Neural progenitor cell (in vitro differentiated cells): ENCODE results near the genes HSPG2, CELA3B and TCEA3.

- RAMPAGE, long total RNA, result no peak
Observed at GRCh38 chr1:21931596-21932035, 5.5 kb downstream of the HSPG2 start.

GRCh38 chr1:21937003-21938054 lies at the start of gene HSPG2:
HSPG2 (minus strand) TSS chr1:21937310.
- RAMPAGE, long total RNA, result no peak

- RAMPAGE, long total RNA, result no peak
Observed at GRCh38 chr1:21976585-21977322, at the start of gene CELA3B. CELA3B (plus strand) TSS chr1:21977022.

- RAMPAGE, long total RNA, result no peak
Observed at GRCh38 chr1:22018965-22019603, 17.6 kb downstream of the CELA3A start.

GRCh38 chr1:22024450-22024731 lies 22.9 kb downstream of the CELA3A start:
- RAMPAGE, long total RNA, result no peak

- RAMPAGE, long total RNA, result no peak
Observed at GRCh38 chr1:22076610-22077259, 24.2 kb downstream of the CDC42 start.

DNA sequence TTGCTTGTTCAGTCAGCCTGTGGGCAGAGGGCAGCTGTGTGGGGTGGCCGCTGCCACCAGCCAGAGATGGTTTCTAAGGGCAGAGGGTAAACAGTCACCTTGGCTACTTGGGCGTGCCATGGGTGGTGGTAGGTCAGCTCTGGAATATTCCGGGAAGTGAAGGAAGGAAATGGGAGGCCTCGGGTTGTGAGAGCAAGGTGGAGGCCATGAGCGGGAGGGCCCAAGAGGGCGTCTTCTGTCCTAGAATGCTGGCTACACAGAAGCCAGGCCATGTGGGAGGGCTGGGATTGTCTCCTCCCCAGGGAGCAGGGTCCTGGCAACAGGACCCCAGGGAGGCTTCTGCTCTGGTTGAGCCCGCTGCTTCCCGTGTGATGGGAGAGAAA lies 20.7 kb upstream of the WNT4 start:
- RAMPAGE, long total RNA, result no peak

DNA sequence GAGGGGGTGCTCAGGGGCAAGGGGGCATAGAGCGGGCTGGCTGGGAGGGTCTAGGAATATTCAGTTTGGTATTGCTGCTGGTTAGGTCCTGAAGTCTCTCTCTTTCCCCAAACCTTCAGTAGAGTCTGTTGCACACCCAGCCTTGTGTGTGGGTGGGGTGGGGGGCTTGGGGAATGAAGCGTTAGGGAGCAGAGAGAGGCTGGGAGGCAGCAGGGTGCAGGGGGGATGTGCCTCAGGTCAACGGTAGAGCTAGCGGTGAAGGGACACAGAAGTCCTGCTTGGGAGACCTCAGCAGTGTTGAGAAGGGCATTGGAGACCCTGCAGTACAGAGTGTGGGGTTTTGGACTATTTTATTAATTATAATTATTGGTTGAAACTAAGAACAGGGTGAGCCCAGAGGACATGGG lies 33.7 kb upstream of the WNT4 start:
- RAMPAGE, long total RNA, result no peak

DNA sequence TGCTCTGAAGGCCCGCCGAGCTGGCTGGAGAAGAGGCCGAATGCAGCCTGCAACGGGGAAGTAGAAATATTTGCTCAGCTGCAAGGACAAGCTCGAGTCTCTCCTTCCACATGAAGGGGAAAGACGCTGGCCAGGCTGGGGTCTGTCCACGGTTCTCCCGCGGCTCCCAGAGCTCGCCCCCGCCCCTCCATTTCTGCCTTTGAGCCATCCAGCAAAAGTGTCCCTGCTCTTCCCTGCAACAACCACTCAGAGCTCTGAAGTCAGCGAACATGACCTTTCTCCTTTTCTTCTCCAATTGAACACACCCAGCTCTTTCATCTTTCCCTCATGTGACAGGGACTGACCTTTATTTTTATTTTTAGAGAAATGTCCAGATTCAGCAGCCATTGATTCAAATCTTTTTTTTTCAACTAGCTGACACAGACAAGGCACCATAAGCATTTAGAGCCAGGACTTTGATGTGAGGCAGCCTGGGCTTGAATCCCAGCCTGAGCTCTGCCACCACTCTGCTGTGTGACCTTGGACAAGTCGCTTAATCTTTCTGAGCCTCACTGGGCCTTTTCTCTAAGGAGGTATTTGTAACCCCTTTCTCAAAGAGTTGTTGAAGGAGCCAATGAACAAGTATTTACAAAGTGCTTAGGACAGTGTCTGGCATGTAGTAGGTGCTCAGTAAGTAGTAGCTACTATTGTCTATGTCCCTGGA lies 149.3 kb upstream of the WNT4 start:
- RAMPAGE, long total RNA, result no peak

DNA sequence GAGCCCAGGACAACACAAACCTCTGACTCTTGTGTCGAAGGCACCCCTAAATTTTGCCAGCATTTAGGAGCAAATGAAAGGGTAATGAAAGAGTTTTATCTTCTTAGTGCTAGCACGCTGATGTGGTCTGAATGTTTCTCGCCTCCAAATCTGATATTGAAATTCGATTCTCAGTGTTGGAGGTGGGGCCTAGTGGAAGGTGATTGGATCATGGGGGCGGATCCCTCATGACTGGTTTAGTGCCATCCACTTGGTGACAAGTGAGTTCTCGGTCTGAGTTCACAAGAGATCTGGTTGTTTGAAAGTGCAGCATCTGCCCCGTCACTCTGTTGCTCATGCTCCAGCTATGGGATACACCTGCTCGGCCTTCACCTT lies 75.2 kb upstream of the ZBTB40 start:
- RAMPAGE, long total RNA, result no peak

DNA sequence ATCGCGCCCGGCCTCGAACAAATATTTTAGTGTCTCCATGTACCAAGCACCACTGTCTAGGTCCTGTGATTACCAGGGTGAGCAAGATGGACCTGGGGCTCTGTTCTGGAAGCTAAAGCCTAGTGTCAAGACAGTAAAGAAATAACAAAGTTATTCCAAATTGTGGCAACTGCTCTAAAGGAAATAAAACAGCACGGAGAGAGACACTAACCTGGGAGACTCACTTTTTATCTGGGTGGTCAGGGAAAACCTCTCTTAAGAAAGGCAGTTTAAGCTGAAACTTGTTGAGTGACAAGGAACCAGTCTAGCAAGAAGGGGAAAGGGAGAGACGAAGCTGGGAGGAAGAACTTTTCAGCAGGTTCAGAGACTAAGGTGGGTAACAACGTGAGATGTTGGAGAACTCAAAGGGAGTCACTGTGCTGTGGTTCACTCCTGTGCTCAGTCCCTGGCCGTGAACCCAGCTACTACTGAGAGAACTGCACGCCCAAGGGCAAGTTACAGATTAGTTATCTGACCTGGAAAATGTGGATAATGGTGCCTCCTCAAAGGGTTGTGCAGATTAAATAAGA lies 2.7 kb downstream of the ZBTB40 start:
- RAMPAGE, long total RNA, result no peak

GRCh38 chr1:22557316-22557925 lies 5.9 kb upstream of the EPHA8 start:
- RAMPAGE, long total RNA, result no peak

GRCh38 chr1:22639201-22639846 lies 2.9 kb downstream of the C1QA start:
- RAMPAGE, long total RNA, result no peak

- RAMPAGE, long total RNA, result no peak
Observed at GRCh38 chr1:22708668-22709054, 2.0 kb upstream of the EPHB2 start.

DNA sequence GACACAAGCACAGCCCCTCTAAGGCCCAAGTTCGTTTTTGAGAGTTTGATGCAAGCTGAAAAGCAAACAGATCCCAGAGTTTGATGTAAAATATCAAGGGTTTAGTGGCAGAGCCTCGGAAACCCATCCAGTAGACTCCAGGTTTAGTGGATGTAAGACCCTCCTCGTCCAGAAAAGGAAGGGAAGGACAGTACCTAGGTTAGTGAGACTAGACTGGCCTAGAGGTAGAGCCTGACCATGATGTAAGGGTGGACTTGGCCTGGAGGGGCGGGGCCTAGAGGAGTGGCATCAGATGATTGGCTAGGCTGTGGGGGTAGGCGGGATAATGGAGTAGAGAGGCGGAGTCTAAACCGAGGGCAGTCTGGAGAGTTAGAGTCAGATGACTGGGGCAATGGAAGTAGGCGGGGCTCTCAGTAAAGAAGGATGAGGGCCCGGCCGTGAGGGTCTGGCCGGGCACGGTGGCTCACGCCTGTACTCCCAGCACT lies 70.0 kb downstream of the EPHB2 start:
- RAMPAGE, long total RNA, result no peak

- RAMPAGE, long total RNA, result no peak
Observed at GRCh38 chr1:22794484-22795010, 83.9 kb downstream of the EPHB2 start.

- RAMPAGE, long total RNA, result no peak
Observed at GRCh38 chr1:23101946-23102242, 82.6 kb downstream of the KDM1A start.

- RAMPAGE, long total RNA, result no peak
Observed at GRCh38 chr1:23168691-23169363, 48.5 kb downstream of the HTR1D start.

- RAMPAGE, long total RNA, result no peak
Observed at GRCh38 chr1:23283811-23284010, 60.4 kb downstream of the HNRNPR start.

GRCh38 chr1:23423920-23424965 lies at the start of gene TCEA3:
TCEA3 (minus strand) TSS chr1:23424748.
- RAMPAGE, long total RNA, result no peak